ENCODE measurements around a stretch of chr1.

DNA sequence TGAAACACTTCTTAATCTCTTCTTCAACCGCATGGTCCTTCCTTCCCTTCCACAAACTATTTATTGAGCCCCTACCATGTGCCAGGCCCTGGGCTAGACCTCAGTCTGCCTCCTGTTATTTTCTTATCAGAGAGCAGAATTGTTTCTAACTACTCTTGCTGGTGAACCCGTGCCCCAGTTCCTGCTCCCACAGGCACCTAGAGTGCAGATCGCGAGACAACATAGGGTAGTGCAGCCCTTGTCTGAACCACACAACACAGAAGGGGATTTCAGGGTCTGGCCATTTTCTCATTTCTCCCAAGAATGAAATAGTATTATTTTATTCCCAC lies 533 bp upstream of the ADIPOR1 start:
- PRO-cap, 3 experiments, result no peak in any of the 3 experiments

GRCh38 chr1:202961940-202962613 lies 4.0 kb upstream of the ADIPOR1 start:
- PRO-cap, 3 experiments, result no peak in any of the 3 experiments

DNA sequence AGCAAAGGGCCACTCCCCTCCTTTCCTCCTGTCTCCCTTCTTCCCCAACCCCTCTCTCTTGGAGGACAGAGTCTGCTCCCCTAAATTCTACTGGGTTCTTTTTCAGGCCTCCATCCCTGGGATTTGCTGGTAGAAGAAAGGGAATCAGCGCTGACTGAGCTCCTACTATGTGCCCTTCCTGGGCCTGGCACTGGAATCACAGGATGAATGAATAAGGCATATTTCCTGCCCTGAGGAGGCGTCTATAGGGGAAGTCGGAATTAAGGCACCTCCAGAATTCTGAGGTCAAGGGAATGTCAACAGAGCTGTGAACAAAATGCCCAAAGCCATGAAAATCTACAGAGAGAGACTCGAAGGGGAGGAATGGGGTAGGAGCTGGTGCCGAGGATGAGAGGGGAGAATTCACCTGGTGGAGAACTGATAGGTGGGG lies 17.4 kb upstream of the BTG2 start:
- PRO-cap, 3 experiments, result no peak in any of the 3 experiments

GRCh38 chr1:203291047-203292025 lies 14.0 kb upstream of the BTG2 start:
- PRO-cap, 3 experiments, result peak in 2 of 3 experiments; most common plus-strand start chr1:203291426 (in 1); most common minus-strand start chr1:203291425 (in 1)

DNA sequence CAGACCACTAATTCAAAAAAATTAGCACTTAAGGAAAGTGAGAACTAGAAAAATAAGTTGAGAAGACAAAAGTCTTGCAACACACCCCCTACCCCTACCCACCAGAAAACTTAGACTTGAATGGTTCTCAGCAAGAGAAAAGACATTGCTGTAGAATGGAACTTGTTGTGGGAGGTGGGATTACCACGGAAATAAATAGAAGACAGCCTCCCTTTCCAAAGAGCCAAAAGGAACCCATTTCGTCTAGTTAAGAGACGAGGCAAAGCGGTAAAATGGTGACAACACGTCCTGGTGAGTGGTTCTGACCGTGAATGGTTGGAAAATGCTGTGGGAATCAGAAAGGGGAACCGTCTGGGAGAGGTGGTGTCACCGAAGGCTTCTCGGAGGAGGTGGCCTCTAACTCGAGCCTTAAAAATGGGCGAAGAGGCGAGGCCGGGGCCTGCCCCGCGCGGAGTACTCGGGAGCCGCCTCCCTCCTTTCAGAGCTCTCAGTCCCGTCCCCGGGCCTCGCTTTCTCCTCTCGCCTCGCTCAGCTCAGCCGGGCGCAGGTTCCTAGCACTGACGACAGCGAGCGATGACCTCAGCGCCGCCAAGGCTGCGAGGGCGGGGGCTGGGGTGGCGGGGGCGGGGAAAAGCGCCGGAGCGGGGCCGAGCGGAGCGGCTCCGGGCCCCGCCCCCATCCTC lies 427 bp upstream of the BTG2 start:
- PRO-cap, 3 experiments, result peak in 3 of 3 experiments; most common plus-strand start position 447 of the sequence (in 1); most common minus-strand start position 565 of the sequence (in 3)

DNA sequence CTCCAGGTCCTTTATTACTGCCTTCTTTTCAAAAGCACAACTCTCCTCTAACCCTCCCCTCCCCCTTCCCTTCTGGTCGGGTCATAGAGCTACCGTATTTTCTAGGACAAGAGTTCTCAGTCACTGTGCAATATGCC lies 2.9 kb downstream of the BTG2 start:
- PRO-cap, 3 experiments, result no peak in any of the 3 experiments

DNA sequence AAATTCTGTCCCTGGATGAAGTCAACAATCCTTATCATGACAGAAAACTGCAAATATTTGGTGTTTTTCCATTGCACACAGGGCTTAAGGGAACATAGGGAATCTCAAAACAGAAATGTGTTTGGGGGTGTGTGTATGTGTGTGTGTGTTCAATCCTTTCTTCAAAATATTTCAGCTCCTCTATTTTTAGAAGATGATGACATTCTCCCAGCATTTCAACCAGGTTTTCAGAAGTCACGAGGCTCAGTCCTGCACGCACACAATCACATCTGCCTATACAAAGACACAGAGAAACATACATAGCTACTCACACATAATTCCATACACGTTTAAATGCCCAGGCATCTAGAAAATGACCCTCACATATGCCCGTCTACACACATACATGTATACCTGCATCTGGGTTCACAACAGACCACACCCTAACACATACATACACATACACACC lies 28.0 kb upstream of the FMOD start:
- PRO-cap, 3 experiments, result peak in 1 of 3 experiments; most common plus-strand start position 230 of the sequence (in 1)

- PRO-cap, 3 experiments, result no peak in any of the 3 experiments
Measured at GRCh38 chr1:203410231-203410771, 59.4 kb upstream of the FMOD start.

GRCh38 chr1:203464272-203464725 lies 11.3 kb upstream of the PRELP start:
- PRO-cap, 3 experiments, result no peak in any of the 3 experiments

DNA sequence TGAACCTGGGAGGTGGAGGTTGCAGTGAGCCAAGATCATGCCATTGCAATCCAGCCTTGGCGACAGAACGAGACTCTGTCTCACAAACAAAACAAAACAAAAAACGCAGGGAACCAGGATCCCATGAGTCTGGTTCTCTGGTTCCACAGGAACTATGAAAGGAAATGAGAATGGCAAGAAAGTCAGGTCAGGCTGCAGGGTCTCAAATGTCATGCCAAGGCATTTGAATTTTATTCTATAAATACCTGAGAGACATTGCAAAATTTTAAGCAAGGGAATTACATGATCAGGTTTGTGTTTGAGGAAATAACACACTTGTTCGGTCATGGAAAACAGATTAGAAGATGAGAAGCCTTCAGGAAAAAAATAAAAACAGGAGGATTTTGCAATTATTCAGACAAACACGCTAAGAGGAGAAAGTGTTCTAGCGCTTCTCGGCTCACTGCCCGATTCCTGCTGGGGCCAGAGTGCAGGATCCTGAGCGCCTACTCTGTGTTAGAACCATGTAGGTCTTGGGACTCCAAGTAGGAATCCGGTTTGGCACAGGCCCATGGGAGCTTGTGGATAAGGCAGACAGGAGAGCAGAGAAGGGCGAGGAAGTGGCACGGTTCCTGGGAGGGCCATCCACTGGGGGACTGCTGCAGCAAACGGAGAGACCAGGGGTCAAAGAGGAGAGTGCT lies 8.2 kb upstream of the PRELP start:
- PRO-cap, 3 experiments, result no peak in any of the 3 experiments

- PRO-cap, 3 experiments, result no peak in any of the 3 experiments
Measured at GRCh38 chr1:203476009-203476852, 625 bp downstream of the PRELP start.

GRCh38 chr1:203476853-203477368 lies 1.3 kb downstream of the PRELP start:
- PRO-cap, 3 experiments, result no peak in any of the 3 experiments

DNA sequence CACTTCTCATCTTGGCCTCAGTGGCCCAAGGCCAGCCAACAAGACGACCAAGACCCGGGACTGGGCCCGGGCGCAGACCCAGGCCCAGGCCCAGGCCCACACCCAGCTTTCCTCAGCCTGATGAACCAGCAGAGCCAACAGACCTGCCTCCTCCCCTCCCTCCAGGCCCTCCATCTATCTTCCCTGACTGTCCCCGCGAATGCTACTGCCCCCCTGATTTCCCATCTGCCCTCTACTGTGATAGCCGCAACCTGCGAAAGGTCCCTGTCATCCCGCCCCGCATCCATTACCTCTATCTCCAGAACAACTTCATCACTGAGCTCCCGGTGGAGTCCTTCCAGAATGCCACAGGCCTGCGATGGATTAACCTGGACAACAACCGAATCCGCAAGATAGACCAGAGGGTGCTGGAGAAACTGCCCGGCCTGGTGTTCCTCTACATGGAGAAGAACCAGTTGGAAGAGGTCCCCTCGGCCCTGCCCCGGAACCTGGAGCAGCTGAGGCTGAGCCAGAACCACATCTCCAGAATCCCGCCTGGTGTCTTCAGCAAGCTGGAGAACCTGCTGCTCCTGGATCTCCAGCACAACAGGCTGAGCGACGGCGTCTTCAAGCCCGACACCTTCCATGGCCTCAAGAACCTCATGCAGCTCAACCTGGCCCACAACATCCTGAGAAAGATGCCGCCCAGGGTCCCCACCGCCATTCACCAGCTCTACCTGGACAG lies 7.8 kb downstream of the PRELP start:
- PRO-cap, 3 experiments, result no peak in any of the 3 experiments

GRCh38 chr1:203536744-203537482 lies 43.0 kb downstream of the OPTC start:
- PRO-cap, 3 experiments, result no peak in any of the 3 experiments

DNA sequence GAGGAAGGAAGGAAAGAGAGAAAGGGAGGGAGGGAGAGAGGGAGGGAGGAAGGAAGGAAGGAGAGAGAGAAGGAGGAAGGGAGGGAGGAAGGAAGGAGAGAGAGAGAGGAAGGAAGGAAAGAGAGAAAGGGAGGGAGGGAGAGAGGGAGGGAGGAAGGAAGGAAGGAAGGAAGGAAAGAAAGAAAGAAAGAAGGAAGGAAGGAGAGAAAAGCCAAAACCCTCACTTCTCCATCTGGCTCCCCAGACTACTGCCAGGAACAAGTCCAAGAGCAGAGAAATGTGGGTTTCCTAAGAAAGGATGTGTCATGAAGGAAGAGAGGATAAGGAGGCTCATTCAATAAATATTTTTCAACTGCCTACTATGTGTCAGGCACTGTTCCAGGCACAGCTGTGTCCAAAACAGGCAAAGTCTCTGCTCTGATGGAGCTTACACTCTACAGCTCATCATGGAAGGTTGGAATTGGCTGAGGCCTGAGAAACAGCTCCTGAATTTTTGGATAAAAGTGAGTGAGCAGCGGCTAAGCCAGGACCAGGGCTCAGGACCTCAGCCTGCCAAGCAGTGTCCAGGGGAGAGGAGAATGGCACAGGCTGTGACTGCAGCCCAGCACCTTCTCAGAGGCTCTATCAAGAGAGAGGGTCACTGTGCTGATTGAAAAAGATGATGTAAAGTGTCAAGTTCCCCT lies 42.6 kb upstream of the ATP2B4 start:
- PRO-cap, 3 experiments, result no peak in any of the 3 experiments

- PRO-cap, 3 experiments, result no peak in any of the 3 experiments
Measured at GRCh38 chr1:203638883-203639506, 12.4 kb downstream of the ATP2B4 start.

- PRO-cap, 3 experiments, result no peak in any of the 3 experiments
Measured at GRCh38 chr1:203655500-203656150, 29.0 kb downstream of the ATP2B4 start.

- PRO-cap, 3 experiments, result no peak in any of the 3 experiments
Measured at GRCh38 chr1:203658126-203658483, 31.5 kb downstream of the ATP2B4 start.

DNA sequence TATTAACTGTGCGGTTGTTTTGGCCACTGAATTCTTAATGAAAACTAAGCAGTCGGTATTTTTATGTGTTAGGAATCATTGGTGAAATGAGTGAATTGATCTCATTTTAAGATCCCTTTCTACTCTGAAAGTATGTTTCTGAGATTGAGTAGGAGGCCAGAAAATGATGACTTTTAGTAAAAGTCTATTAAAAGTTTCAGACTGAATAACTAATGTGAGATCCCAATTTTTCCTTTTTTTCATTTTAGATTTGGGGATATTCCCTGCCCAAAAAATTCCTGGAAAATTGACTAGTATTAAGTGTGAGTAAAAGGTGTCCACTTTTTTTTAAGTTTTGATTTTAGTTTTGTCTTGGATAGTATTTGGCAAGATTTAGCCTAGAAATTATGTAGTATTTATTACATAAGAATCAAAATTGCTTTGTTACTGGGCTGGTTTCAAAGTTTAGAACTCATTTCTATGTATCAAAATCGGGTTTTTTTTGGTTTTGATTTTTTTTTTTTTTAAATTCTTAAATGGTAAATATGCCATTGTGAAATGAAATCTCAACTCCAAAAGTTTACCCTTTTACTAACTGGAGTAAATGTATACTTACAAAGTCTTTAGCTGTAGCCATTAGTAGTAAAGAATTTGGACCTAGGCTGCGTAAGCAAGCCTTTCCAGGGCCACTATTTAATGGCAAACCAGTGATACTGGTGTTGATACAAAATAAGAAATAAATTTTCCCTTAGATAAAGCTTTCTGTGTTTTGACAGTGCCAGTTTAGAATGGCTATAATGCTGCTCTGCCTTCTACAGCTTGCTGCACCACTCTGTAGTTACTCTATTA lies 6.1 kb downstream of the ZBED6 start:
- PRO-cap, 3 experiments, result no peak in any of the 3 experiments

DNA sequence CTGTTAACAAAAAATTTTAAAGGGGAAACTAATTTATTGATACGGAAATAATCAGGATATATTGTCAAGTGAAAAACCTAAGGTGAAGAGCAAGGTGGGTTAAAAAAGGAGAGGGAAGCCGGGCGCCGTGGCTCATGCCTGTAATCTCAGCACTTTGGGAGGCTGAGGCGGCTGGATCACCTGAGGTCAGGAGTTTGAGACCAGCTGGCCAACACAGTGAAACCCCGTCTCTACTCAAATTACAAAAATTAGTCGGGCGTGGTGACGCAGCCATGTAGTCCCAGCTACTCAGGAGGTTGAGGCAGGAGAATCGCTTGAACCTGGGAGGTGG lies 28.4 kb downstream of the ZBED6 start:
- PRO-cap, 3 experiments, result no peak in any of the 3 experiments

Measured in Metastatic Breast Carcinoma in the Ovary (tissue), 3 donors.